Cerebral cortex (tissue), 2 donors: ENCODE measurements around the genes TNFSF14 and GPR108.

- PRO-cap, 2 experiments, result no peak in any of the 2 experiments
These were observed 17.7 kb downstream of the MLLT1 start for GRCh38 chr19:6261998-6262611.

DNA sequence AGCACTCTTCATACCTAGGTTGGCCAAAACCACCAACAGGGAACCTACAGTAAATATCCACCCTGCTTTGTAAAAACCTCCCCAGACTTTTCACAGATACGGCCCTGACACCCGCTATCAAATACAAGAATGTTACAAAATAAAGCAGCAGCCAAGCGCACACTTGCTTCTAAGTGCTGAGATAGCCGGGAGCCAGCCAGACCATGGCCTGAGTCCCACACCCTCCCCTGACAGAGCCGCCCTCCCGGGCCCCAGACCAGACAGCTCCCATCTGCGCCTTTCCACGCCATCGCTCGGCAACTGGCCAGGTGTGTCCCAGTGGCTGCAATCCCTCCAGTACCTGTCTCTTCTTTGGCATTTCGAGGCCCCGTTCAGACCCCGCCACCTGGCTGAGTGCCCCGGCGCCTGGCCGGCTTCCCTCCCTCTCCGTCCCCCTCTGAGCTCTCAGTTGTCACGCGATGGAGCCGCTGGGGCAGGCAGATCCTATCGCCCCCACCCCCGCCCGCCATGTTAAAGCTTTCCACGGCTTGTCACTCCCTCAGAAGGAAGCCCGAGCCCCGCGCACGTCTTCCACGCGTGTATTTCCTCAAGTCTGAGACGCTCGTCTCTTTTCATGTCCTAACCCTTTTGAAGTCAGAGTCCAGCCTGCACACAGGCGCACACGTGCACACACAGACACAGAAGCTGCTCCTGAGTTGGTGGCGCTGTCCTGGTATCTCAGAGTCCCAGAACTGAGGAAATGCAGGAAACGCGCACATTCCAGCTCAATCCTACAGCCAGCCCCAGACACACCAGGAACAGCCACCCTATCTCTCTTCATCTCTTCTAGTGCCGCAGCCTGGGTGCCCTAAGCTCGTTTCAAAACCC lies 8.0 kb downstream of the MLLT1 start:
- PRO-cap, 2 experiments, result peak in 1 of 2 experiments; most common plus-strand start position 767 of the sequence (in 1); most common minus-strand start position 686 of the sequence (in 1)

GRCh38 chr19:6276379-6276954 lies 3.3 kb downstream of the MLLT1 start:
- PRO-cap, 2 experiments, result no peak in any of the 2 experiments

GRCh38 chr19:6373404-6373774 lies 795 bp downstream of the ALKBH7 start:
- PRO-cap, 2 experiments, result peak in 1 of 2 experiments; most common plus-strand start chr19:6373472 (in 1)

DNA sequence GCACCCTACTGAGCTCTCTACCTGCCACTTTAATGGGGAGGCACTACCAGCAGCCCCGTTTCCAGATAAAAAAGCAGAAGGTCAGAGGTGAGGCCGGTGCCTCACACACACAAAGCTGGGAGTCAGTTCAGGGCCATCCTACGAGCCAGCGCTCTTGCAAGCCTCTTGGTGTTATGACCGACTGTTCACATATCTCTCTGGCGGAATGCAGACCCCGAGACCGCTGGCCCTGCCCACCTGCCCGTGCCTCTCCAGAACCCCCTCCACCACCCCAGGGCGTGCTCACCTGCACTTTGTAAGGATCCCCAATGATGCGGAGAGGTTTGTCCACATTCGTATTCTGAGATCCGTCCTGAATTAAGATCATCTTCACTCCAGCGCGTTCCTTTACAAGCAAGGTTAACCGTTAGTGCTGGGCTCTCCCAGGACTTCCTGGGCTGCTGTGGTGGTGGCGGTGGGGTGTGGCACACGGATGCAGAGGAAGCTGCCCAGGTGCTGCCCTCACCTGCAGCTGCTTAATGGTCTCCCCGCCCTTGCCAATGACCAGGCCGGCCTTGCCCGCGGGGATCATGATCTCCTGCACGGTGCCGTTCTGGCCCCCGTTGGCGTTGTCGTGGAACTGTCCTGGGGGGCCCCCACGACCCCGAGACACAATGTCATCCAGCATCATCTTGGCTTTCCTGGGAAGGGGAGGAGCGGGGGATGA lies 6.3 kb downstream of the KHSRP start:
- PRO-cap, 2 experiments, result no peak in any of the 2 experiments

DNA sequence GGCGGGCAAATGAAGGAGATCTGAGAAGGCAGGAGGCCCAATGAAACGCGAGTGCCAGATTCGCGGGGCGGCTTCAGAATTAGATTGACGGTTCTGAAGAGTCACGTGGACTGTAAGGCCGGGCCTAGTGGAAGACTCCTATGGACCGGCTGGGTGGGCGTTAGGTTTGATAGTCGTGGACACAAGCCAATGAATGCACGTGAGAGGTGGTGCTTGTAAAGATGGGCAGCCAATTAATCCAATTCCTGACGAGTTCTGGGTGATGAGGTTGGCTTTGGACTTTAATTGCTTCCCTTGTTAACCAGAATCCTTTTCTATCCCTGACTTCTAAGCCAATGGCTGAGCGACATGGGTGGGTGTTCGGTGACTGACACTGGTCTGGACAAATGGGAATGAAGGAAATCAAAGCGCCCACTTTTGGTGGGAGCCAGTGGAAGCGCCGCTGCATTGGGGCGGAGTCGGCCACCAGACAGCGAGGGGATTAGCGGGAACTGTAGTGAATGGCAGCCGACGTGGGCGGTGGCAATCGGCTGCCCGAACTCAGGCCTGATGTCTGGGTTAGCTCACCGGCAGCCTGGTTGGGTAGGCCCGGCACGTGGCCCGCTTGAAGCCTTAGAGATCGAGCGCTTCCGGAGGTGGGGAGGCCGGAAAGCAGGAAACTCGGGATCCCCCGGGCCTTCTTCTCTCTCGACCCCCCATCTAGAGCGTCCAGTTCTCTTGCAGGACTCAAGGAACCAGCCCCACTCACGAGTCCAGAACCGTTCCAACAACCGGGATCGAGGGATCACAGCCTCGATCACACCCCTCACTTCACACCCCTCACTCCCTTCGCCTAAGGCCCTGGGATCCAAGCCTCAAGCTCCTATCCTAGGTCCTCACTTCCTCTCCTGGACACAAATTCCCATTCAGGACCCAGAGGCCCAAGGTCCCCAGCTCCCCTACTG lies 699 bp upstream of the KHSRP start:
- PRO-cap, 2 experiments, result peak in 1 of 2 experiments; most common plus-strand start position 496 of the sequence (in 1)

- PRO-cap, 2 experiments, result no peak in any of the 2 experiments
These were observed 7.8 kb upstream of the DENND1C start for GRCh38 chr19:6489323-6489764.

GRCh38 chr19:6515869-6516780 lies 14.0 kb upstream of the TUBB4A start:
- PRO-cap, 2 experiments, result peak in 1 of 2 experiments; most common plus-strand start chr19:6516443 (in 1); most common minus-strand start chr19:6516025 (in 1)

GRCh38 chr19:6516781-6517415 lies 13.9 kb upstream of the TNFSF9 start:
- PRO-cap, 2 experiments, result peak in 1 of 2 experiments; most common plus-strand start chr19:6517075 (in 1); most common minus-strand start chr19:6516950 (in 1)

DNA sequence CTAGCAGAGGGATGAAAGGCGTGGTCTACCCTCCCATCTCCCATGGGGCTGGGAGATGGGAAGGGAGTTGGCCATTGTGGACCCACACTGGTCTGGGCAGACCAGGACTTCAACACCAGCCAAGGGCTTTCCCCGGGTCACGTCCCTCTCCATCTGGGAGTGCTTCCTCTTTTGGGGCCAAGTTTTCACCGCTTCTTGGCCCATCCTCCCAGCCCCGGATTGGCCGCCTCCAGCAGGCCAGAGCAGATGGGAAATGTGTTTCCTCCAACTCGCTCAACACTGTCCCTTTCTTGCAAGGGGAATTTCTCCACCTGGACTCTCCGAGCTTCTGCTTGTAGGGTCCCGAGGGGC lies 2.1 kb upstream of the TNFSF9 start:
- PRO-cap, 2 experiments, result no peak in any of the 2 experiments

GRCh38 chr19:6669950-6670534 lies at the start of gene TNFSF14:
TNFSF14 (minus strand) TSS chr19:6670160.
- PRO-cap, 2 experiments, result no peak in any of the 2 experiments

DNA sequence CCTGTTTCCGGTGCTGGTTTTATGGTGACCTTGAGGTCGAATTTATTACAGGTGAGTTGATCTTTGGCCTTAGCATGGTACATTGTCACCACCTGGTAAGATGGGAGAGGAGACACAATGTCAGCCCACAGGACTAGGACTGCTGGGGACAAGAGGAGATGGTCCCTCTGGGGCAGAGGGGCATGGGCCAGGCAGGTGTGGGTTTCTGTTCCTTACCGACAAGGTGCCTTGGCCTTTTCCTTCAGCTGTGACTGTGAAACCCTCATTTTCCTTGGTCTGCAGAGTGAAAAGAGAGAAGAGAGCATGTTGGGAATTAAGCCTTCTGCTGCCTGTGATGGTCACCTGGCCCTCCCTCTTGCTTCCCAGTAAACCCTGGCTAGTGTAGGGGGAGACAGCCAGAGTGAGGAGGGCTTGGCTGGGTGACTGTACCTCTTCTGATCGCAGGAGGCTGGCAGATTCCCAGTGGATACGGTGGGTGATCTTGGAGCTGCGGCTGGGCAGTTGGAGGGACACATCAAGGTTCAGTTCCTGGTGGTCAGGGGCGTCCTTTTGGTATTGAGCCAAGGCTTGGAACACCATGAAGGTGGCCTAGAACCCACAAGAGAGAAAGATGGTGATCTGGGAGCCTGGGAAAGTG lies 14.7 kb upstream of the TNFSF14 start:
- PRO-cap, 2 experiments, result no peak in any of the 2 experiments

DNA sequence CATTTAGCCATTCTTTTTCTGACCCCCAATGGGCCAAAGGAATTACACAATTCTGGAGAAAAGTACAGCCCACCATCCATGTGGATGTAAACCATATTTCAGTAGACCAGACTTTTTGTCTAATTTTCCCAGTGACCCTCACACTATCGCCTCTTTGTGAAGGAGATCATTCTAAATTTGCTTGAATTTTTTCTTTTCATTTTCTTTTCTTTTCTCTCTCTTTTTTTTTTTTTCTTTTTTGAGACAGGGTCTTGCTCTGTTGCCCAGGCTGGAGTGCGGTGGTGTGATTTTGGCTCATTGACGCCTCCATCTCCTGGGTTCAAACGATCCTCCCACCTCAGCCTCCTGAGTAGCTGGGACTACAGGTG lies 15.3 kb downstream of the C3 start:
- PRO-cap, 2 experiments, result no peak in any of the 2 experiments

GRCh38 chr19:6726055-6726501 lies 5.6 kb upstream of the C3 start:
- PRO-cap, 2 experiments, result no peak in any of the 2 experiments

DNA sequence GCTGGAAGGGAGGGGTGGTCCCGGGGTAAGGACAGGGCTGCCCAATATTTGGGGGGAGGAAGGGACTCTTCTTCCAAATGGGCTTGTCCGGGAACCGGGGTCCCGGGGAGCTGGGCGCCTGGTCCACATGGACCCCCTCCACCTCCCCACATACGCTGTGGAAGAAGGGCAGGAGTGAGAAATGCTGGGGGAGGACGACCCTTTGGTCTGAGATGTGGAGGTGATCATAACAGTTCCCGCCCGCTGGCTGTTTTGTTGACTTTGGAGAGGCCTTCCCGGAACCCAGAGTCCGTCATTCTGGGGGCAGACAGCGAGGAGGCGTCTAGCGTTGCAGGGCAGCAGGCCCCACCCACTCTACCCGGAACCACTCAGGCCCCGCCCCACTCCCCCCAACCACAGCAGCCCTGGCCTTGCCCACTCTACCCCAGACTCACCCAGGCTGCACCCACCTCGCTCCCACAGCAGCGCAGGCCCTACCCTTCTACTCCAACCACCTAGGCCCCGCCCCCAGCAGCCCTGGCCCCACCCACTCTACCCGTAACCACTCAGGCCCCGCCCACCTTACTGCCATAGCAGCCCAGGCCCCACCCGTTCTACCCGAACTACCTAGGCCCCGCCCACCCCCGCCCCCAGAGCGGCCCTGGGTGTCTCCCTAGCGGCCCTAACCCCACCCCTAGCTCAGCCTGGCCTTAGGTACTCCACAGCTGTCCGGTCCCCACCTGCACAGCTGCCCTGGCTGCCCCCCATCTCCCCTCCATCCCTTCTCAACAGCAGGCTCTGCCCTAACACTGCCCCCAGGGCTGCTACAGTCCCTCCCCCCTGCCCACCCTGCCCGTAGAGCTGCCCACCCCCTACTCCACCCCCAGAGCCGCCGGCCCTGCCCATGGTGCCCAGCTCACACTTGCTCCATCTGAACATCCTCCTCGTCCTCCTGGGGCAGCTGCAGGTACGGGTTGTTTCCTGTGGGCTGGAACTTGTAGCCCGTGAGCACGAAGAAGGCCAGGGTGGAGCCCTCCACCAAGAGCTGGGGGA lies 7.0 kb downstream of the GPR108 start:
- PRO-cap, 2 experiments, result peak in 1 of 2 experiments; most common minus-strand start position 299 of the sequence (in 1)

DNA sequence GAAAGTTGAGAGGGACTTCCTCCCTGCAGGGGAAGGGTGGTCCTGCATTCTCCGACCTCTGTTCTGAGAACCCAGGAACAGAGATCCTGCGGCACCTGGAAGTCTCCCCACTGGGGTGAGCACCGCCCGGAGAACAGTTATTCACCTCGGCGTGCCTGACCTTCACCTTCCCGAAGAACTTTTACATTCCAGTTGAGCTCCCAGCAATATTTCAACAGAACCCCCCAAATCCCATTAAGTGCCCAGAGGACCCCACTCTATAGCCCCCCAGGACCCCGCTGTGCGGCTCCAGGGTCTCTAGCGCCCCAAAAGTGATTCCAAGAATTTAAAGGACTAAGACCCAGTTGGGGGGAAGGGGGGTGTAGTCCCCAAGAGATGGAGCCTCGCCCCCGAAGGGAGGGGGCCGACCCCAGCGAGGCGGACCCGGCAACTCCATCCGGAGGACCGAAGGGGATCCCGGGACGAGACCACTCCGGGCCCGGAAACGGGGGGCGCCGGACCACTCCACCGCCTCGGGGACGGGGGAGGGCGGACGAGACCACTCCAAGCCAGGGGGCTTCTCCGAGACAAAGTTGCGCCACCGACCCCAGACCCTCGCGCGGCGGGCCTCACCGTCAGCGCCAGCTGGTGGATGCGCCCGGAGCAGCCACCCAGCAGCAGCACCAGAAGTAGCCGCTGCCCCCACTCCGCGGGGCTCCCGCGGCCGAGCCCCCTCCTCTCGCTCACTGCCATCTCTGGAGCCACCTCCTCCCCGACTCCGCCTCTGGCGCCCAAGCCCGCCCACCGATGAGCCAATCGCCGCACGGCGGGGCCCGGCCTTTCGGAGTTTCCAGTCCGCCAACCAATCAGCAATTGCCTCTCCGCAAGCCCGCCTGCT lies at the start of gene GPR108:
TSS of gene GPR108 (minus strand) at position 736 of the 877 bp plus-strand sequence.
- PRO-cap, 2 experiments, result peak in 1 of 2 experiments; most common minus-strand start position 395 of the sequence (in 1)

GRCh38 chr19:6738411-6739393 lies 778 bp upstream of the TRIP10 start:
- PRO-cap, 2 experiments, result peak in 1 of 2 experiments; most common minus-strand start chr19:6738716 (in 1)

GRCh38 chr19:6967804-6968049 lies 53.5 kb downstream of the MBD3L2B start:
- PRO-cap, 2 experiments, result no peak in any of the 2 experiments

DNA sequence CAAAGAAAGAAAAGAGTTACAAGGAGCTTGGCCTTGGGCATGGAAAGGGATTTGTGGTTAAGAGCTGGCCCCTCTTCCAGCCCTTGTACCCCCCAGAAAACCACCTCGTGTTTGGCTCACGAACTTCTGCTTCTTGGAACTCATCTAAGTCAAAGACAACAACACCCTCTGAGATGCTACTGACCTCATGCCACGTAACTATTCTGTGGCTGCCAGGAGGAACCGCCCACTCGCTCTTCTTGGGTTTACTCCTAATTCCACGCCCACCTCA lies 86.3 kb downstream of the INSR start:
- PRO-cap, 2 experiments, result peak in 1 of 2 experiments; most common minus-strand start position 135 of the sequence (in 1)

- PRO-cap, 2 experiments, result no peak in any of the 2 experiments
These were observed 80.0 kb downstream of the INSR start for GRCh38 chr19:7214071-7214818.